T-cell (primary cell): ENCODE results near the gene BIRC7.

GRCh38 chr20:62955443-62956299 is 3.2 kb downstream of the SLC17A9 start:
- PRO-cap, 7 experiments, result no peak in any of the 7 experiments

- PRO-cap, 7 experiments, result no peak in any of the 7 experiments
Observed at GRCh38 chr20:62963515-62964186, 11.1 kb downstream of the SLC17A9 start.

DNA sequence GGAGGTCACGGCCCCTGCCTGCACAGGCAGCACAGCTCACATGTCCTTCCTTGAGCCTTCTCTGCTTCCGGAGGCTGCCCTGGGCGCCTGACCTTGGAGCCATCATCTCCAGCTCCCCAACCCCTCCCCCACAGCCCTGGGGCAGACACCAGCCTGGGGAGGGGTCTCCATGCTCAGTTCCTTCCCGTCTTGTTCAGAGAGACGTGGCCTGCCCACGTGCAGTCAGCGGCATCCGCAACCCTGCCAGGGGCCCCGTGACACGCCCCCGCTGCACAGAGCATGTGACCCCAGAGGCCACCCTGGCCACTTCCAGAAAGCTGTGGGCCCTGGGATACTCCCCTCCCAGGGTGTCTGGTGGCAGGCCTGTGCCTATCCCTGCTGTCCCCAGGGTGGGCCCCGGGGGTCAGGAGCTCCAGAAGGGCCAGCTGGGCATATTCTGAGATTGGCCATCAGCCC is at the start of gene BIRC7:
TSS of gene BIRC7 (plus strand) at position 306 of the 456 bp plus-strand sequence.
- PRO-cap, 7 experiments, result no peak in any of the 7 experiments

- PRO-cap, 7 experiments, result peak in 5 of 7 experiments; most common plus-strand start chr20:63272189 (in 4)
Observed at GRCh38 chr20:63272037-63272277, 656 bp upstream of the ARFGAP1 start.

GRCh38 chr20:63273818-63274475 is 1.3 kb downstream of the ARFGAP1 start:
- PRO-cap, 7 experiments, result no peak in any of the 7 experiments

- PRO-cap, 7 experiments, result no peak in any of the 7 experiments
Observed at GRCh38 chr20:63353639-63354235, 7.4 kb downstream of the CHRNA4 start.

- PRO-cap, 7 experiments, result no peak in any of the 7 experiments
Observed at GRCh38 chr20:63471035-63472128, 1.1 kb downstream of the KCNQ2 start.

DNA sequence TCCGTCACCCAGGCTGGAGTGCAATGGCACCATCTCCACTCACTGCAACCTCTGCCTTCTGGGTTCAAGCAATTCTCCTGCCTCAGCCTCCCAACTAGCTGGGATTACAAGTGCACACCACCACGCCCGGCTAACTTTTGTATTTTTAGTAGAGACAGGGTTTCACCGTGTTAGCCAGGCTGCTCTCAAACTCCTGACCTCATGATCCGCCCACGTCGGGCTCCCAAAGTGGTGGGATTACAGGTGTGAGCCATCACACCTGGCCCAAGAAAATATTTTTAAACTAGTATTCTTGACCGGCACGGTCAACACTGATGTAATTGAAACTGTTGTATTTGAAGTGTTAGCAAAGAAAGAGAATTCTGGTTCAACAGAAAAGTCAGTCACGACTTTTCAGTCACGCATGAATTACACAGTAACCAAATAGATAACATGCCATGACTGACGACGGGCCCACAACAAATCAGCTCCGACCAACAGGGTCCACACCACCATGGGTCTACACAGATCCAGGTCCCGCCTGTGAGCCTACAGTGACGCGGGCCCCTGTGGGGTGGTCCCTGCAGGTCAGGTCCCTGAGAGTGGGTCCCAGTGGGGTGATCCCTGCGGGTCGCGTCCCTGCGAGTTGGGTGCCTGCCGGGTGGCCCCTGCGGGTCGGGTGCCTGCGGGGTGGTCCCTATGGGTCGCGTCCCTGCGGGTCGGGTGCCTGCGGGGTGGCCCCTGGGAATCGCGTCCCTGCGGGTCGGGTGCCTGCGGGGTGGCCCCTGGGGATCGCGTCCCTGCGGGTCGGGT is 1.1 kb downstream of the GMEB2 start:
- PRO-cap, 7 experiments, result peak in 1 of 7 experiments; most common plus-strand start position 458 of the sequence (in 1)

DNA sequence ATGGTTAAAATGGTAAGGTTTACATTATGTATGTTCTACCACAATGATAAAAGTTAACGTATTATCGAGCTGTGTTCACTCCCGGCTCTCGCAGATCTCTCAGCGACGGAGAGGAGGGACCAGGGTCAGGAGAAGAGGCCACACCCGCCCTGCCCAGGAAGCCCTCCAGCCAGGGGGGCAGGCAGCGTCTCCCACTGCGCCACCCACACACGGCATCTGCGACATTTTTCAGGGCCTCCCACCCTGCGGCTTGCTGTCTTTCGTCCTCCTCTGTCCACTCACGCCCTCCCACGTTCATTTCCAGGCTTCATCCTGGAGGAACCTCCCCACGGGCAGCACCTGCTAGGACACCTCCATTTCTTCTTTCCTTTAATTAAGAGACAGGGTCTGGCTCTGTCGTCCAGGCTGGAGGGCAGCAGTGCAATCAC is 43.3 kb downstream of the ZBTB46 start:
- PRO-cap, 7 experiments, result no peak in any of the 7 experiments

DNA sequence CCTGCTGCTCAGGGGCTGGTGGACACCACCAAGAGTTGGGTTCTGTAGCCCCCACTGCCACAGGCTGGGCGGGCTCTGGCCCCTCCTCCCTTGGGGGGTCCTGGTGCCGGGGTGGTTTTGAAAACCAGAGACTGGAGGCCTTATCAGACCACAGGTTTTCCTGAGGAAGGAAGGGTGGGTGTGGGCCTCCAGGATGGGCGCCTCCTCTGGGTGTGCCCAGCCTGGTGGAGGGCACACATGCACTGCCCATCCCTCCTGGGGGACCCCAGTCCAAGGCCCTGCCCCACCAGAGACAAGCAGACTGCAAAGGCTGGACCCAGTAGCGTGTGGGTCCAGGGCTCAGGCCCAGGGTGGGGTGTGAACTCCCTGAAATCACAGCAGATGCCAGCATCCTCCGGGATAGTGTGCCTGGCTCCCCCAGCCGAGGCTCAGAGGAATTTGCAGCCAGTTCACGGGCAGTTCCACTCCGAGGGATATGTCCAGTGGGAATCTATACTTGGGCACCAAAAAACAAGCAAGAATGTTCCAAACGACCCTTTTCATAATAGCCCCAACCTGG is 13.5 kb upstream of the ZBTB46 start:
- PRO-cap, 7 experiments, result no peak in any of the 7 experiments

DNA sequence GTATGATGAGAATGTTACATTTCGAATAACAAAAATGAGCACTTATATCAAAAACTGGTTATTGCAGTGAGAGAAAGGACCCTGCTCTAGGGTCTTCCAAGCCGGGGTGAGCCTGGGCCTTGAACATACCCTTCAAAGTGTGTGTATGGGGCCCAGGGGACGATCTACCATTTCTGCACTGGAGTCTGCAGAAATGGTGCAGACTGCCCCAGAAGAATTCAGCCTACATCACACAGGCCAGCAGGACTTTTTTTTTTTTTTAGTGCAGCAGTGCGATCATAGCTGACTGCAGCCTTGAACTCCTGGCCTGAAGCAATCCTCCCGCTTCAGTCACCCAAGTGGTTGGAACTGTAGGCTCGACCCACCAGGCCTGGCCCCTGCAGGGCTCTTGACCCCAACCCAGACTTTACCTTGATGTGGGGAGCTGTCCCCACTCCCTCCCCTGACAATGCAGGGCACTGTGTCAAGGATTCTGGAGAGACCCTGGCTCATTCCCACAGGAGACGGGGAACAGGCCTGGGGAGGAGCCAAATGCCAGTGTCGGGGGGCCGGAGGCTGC is 3.9 kb upstream of the ABHD16B start:
- PRO-cap, 7 experiments, result no peak in any of the 7 experiments

DNA sequence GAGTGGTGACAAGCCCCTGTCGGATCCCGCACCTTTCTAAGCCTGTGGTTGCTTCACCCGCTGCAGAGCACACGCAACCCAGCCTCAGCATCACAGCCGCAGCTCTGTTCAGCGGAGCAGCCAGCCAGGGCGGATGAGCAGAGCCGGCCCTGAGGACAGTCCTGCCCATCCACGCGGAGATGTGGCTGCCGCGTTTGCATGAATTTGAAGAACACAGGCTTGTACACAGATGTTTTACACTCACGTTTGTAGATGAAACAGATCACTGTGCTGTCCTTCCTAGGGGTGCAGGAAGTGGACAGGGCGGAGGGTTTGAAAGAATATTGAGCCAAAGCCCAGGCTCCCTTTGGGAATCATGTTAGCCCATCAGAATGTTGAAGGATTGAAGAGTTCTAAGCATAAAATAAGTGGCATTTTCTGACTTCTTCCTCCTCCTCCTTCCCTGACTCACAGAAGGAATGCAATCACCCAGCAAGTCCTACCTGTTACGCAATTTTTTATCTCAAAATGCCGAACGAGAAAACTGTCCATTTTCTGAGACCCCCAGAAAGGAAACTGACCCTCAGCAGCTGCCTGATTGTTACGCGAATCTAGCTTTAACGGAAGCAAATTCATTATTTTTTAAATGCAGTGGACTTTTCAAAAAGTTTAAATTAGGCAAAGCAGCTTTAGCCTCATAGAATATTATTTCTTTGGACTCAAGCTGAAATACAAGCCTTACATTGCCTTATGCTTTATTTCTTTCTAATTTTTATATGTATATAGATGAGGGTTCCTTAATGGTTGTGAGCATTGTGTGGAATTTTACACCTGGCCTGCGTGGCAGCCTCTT is 4.8 kb upstream of the DNAJC5 start:
- PRO-cap, 7 experiments, result no peak in any of the 7 experiments

DNA sequence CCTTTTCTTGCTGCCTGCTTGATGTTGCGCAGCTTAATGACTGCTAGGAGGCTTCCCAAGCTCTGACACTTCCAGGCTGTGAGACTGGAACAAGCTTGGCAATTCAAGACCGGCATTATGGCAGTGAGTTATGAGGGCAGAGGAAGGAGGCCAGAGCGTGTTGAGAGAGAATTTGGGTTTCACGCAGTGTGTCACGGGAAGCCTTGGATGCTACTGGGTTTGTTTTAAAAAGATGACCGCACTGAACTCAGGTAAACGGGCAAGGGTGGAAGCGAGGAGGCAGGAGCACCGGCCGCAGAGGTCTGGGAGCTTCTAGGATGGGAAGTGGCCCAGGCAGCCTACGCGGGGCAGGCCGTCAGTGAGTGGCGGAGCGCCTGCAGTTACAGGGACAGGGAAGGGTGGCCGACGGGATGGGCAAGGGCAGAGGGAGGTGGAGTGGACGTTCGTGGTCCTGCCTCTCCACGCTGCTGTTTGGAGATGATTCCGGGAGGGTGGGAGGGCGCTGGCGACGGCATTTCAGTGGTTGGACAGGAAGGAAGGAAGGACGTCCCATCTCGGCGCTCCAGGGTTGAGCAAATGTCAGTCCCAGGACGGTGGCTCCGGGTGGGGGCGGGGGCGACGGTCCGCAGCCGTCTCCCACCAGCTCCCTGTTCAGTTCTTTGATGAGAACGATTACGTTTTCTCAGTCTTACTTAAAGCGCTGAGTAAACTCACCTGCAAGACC is 661 bp upstream of the DNAJC5 start:
- PRO-cap, 7 experiments, result no peak in any of the 7 experiments

DNA sequence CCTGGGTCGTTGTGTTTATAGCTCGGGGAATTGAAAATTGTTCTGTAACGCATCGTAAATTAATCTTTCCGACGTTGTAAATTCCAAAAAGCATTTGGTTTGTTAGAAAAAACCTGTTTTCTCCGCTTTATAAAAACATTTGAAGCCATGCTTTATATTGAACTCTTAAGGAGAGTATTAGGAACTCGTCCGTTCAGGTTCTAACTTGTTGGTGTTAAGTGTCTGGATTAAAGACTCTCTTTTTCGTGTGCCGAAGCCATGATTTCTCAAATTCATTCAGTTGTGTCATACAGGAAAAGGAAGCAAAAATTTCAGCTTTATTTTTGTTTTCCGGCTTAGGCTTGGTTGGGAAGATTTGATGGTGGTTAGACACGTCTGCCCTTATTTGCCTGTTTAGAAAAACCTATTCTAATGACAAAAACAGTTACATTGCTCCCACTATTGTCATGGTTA is 842 bp downstream of the DNAJC5 start:
- PRO-cap, 7 experiments, result peak in 2 of 7 experiments; most common minus-strand start position 216 of the sequence (in 1)

DNA sequence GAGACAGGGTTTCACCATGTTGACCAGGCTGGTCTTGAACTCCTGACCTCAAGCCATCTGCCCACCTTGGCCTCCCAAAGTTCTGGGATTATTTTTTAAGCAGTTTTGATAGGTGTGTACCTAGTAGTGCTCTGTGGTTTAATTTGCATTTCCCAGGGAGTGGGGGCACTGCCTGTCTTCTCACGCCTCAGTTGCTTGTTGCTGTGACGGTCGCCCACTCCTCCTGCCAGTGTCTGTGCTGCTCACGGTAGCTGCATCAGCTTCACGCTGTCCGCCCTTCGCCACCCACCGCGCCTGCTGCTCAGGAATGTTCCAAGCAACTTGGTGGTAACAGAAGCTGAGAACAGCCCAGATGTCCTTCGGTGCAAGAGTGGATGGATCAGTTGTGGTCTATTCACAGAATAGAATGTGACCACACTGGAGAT is 22.8 kb downstream of the DNAJC5 start:
- PRO-cap, 7 experiments, result no peak in any of the 7 experiments

DNA sequence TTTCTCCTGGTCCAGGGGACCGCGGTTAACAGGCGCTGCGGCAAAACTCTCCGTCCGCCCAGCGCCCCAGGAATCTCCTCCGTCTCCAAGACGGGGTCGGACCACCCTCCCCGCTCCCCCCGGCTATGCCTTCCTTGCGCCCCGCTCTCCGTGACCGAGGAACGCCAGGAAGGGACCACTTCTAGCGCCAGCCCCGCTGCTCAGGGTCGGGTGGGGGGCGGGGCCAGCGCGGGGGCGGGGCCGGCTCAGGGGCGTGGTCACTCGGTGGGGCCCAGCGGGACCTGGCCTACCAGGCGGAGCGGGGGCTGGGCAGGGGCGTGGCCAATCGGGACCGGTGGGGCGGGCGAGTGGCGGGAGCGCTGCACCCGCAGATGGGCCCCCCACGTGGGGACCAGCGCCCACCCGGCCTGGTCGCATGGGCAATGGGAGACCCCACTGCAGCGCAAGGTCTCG is 17.8 kb downstream of the UCKL1 start:
- PRO-cap, 7 experiments, result no peak in any of the 7 experiments

- PRO-cap, 7 experiments, result no peak in any of the 7 experiments
Observed at GRCh38 chr20:64025069-64025460, 10.9 kb upstream of the C20orf204 start.

GRCh38 chr20:64257116-64257684 is 1.7 kb downstream of the PCMTD2 start:
- PRO-cap, 7 experiments, result peak in 1 of 7 experiments; most common minus-strand start chr20:64257313 (in 1)